ENCODE results near the genes C2orf42, ADD2, ANKRD53 and PAIP2B.

- PRO-cap: no peak
Observed at GRCh38 chr2:69689516-69689947, 46.0 kb upstream of the AAK1 start.

- PRO-cap: no peak
Observed at GRCh38 chr2:69695243-69695968, 46.5 kb upstream of the ANXA4 start.

GRCh38 chr2:69810812-69811537 is 18.5 kb upstream of the GMCL1 start:
- PRO-cap: no peak

GRCh38 chr2:69818482-69818915 is 11.0 kb upstream of the GMCL1 start:
- PRO-cap: no peak

GRCh38 chr2:69829975-69830360 is 508 bp downstream of the GMCL1 start:
- PRO-cap: no peak

- PRO-cap: no peak
Observed at GRCh38 chr2:69921114-69921999, 6.4 kb downstream of the MXD1 start.

DNA sequence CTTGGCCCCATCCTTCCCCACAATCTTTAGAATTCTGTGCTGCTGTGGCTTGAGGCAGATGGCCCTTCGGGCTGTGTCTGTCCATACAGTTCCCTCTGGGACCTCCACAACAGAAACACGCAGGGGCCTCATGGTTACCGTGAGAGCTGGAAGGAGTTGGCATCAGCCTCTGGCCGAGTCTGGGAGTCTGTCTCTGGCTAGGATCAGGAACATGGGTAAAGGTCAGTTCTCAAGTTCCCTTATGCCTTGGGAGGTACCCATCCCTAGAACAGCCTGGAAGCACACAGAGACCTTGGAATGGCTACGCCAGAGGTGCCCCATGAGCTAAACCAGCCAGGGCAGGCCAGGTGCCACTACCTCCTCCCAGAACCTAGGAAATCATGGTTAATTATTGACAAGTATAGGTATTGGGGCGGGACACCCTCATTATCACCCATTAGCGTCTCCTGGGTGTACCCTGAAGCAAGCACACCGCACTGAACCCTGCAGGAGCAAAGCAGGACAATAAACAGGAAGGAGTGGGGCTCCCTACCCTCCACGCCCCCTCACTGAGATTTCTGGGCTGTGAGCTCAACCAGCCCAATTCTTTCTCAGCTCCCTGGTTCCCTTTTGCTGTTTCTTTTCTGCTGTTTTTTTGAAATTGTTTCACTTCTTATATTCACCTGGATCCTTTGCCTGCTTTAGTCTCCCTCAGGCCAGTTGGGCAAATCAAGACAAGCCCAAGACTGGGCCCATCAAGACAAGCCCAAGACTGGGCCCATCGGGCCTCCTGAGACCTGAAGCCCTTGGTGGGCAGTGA is 3.0 kb upstream of the ASPRV1 start:
- PRO-cap: no peak

- PRO-cap: no peak
Observed at GRCh38 chr2:70115352-70116495, 28.4 kb downstream of the PCBP1 start.

DNA sequence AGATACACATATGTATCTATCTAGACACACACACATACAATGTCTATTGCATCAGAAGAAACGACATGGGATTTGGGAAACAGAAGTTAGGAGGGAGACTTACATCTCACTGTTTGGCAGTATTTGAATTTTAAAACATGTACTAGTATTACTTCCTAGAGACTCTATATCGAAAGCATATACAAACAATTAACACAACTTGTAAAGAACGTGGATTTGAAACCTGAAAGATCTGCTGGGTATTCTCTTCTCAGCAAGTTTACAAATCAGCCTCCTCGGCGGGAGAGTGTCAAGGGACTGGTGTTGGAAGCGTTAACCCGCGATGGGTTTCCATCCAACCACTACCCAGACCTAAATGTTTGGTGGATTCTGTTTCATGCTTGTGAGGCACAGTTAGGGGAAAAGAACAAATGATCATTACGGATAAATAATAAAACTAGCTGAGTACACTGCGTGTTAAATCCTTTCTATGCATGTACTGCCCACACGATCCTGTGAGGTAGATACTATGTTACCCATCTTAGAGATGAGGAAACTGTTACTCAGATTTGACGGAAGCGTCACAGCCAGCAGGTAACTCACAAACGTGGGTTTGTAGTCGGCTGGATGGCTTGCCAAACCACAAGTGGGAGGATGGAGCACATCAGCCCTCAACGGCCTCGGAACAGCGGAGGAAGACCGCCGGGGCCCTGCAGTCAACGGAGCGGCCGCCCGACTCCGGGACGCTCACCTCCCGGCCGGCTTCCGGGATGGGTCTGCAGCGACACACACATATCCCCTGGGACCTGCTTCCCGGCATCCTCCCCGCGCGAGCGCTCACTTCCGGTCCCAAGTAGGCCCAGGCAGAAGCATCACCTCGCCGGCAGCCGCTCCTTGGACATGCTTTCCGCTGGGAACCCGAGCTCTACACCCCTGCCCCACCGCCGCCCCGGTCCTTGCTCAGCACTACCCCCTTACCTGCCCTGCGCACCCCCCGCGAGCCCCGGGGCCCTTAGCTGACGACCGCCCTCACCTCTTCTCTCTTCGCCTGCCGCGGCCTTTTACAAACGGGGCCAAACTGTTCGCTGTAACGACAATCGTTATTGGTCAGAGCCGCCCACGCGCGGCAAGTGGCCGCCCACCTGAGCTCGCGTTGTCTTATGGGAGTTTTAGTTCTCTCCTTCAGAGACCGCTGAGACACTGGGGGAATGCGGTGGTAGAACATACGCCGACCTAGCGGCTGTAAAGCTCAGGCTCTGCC is at the start of gene C2orf42:
C2orf42 (minus strand) TSS at position 1,059 of the 1,240 bp plus-strand sequence.
- PRO-cap: bidirectional peak, plus-strand start at position 819 of the sequence, minus-strand start at position 757 of the sequence; bidirectional peak, plus-strand start at position 1,164 of the sequence, minus-strand start at position 1,042 of the sequence

- PRO-cap: no peak
Observed at GRCh38 chr2:70472684-70472927, 81.0 kb downstream of the TGFA start.

DNA sequence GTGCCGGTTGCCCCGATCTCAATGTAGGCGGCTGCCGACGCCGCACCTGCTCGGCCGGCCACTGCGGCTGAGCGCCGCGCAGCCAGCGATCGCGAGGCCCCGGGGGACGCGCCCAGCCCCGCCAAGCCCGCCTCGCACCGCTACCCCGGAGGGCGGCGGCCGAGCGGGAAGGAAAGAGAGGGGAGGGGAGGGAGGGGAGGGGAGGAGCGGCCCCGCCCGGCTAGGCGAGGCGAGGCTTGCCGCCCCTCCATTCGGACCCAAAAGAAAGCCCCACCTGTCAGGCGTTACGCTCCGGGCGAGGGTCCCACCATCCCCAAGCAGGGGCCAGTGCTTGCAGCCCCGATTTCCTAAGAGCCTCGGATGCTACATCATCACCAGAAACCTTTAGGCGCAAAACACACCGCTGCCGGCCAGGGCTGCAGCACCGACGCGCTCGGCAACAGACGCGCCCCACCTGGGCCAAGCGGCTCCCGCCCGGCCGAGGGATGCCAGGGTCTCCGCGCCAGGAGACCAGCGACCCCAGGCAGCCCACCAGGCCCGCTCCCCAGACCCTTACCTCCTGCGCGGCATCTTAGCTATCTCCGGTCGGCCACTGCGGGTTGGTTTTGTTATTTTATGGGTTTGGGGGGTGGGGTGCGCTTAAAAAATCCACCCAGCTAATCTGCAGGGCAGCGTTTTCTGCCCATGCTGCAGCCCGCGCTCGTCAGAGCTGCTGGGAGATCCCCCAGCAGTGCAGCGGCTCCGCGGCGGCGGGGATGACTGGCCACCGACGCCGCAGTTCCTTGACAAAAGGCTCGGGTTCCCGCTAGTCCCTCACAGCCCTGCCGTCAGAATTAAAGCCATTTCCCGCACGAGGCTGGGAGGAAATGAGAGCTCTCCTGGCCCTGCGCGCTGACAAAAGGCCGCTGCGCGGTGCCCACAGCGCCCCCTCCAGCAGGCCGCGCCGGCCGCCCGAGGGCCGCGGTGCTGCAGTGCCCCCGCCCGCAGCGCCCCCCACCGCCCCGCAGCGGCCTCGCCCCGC is at the start of gene ADD2:
ADD2 (minus strand) TSS at position 871 of the 1,021 bp plus-strand sequence.
- PRO-cap: no peak

GRCh38 chr2:70978207-70979360 is at the start of gene ANKRD53:
ANKRD53 (plus strand) TSS chr2:70978630.
- PRO-cap: unidirectional peak, plus-strand start at chr2:70978441

- PRO-cap: no peak
Observed at GRCh38 chr2:71046219-71046657, 22.2 kb upstream of the NAGK start.

DNA sequence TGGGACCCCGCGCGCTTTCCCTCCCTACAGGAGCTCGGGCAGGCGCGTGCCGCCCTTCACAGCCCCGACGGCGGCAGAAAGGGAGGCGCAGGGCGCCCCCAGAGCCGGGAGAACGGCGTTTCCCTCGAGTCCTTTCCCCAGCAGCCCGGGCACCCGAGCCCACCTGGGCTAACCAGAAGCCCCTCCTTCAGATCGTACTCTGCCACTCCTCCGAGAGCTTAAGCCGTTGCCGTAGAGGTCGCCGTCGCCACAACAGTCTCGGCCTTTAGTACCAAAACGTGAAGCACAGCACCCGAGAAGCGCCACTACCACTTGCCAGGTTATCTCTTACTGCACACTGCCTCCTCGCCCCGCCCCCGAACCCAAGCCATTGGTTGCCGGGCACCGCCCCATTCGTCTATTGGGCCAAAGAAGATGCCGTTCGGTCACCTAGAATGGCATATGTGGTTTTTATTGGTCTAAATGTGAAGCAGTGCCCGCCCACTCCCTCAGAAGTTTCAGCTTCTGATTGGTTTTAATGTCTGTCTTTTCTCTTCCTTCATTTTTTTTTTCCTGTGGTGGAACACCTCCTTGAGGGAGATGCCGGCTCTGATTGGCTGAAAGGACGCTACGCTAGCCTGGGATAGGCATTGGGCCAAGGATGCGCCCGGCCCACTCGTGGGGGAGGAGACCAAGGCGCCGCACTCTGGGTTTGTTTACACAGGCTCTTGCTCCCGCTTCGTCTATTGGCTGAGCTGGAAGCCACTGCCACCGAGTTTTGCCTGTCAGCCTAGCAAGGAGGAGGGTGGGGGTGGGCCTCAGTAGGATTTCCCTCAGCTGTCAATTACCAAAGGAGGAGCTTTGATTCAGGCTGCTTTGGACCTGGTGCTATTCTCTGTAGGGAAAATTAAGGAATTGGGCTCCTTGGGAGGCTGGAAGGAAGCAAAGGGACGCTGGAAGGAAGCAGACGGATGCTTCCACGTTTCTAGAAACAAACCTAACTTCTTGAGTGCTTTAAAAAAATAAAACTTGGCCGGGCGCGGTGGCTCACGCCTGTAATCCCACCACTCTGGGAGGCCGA is at the start of gene PAIP2B:
PAIP2B (minus strand) TSS at position 339 of the 1,060 bp plus-strand sequence.
- PRO-cap: no peak

DNA sequence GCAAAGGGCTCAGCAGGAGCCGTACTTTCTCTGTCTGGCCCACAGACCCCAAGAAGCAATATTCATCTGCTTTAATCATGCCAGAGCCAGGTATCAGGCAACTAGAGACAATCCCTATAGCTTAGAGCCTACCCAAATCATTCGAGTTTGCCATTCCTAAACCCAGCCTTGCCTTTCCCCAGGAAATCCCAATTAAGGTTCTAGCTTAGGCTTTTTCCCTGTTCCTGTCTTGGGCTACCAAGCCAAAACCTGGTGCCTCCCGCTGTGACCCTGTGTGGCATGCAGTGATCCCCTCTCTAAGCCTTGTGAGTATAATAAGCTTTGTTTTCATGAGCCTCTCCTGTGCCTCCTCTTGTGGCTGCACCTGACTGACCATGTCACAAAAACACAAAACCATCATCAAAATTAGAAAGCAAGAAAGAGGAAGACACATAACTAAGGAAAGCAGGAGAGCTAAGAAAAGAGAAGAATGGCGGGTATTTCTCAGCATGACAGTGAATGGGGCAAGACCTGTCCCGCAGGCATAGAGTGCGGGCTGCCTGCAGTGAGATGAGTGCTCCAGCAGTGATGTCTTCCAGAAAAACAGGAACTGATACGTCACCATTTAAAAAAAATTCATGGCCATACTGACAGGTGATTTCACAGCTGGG is 9.1 kb upstream of the PAIP2B start:
- PRO-cap: no peak

GRCh38 chr2:71474884-71475493 is 8.5 kb downstream of the DYSF start:
- PRO-cap: no peak

DNA sequence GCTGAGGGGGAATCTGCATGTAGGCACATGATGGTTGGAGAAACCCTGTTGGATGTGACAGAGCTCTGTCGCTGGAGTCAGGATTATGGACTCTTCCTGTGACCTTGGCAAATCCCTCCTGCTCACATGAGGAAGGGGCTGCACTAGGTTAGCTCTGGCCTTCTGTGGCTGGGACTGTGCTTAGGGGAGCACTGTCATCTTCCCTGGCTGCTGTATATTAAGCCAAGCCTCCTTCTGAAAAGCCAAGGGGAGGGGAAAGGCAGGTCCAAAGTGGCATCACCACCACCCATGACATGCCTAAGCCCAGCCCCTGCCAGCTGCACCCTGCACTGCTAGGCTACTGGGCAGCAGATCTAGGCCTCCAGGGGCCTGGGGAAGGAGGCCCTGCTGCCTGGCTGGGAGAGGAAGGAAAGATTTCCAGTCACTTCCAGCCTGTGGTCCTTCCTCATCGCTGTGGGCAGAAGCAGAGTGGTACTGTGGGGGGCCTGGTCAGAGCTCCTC is 218.3 kb downstream of the DYSF start:
- PRO-cap: no peak

DNA sequence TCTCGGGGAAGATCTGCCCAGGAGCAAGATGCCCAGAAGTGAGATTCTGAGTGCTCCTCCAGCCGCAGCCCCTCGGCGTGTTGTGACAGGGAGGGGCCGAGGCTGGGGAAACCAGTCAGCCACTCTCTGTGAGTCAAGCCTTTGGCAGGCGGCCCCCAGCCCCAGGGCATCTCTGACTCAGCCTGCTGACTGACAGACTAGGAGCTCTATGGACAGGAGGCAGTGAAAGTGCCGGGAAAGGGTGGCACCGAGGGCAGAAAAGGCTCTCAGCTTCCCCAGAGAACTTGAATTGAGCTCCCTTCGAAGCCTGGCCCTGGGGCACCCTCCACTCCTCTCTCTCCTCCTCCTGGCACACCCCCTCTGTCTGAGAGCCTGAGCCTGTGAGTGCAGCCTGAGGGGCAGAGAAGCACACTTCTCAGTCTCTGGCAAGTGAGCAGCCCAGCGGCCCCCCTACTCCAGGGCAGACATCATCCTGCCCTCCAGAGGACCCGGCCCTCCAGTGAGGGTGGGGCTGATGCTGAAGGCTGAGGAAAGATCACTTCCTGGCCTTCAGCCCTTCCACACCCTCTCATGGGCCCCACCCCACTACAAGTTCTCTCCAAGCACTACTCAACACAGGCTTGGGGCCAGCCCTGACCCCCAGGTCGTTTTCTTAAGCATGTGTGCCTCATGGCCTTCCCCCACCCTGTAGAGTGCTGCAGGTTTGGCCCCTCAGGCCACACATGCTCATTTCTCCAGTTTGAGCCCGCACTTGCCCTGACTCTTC is 32.1 kb downstream of the CYP26B1 start:
- PRO-cap: no peak

DNA sequence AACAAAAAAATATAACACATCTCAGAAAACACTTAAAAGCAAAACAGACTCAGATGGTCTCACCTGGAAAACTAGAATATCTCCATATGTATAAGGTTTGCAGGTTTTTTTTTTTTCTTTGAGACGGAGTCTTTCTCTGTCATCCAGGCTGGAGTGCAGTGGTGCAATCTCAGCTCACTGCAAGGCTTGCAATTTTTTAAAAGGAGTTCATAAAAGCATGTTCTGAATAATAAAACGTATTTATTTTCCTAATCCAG is 132.7 kb downstream of the EXOC6B start:
- PRO-cap: no peak

DNA sequence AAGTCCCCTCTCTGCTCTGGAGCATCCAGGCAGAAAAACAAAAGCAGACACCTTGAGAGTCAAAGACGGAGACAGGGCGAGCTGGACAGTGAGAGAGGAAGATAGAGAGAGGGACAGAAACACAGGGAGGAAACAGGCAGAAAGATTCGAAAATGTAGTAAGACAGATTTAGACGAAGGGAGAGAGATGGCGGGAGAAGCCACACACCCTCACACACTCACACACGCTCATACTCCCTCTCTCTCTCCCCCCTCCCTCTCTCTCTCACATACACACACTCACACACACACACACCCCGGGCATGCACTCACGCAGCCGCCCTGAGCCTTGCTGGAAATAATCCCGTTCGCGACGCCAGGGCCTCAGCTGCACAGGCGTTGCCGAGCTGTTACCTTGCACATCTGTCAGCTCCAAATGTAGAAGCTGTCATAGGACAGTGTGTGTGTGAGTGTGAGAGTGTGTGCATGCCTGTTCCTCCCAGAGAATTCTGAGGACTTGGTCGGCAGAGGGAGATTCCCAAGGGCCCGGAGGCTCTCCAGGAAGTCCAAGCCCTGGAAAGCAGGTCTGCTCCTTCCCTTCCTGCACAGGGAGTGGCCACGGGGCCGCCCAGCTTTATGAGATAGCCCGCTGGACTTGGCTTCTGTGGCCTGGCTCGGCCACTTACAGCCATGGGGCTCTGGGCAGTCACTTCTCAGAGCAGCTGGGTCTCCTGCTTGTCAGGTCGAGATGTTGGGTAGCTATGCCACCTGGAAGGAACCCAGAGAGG is 8.5 kb downstream of the SPR start:
- PRO-cap: no peak

Data from mesenteric fat pad (tissue), 1 donor.